Airway epithelial cell (primary cell): Measurements from ENCODE around the gene GYPC.

DNA sequence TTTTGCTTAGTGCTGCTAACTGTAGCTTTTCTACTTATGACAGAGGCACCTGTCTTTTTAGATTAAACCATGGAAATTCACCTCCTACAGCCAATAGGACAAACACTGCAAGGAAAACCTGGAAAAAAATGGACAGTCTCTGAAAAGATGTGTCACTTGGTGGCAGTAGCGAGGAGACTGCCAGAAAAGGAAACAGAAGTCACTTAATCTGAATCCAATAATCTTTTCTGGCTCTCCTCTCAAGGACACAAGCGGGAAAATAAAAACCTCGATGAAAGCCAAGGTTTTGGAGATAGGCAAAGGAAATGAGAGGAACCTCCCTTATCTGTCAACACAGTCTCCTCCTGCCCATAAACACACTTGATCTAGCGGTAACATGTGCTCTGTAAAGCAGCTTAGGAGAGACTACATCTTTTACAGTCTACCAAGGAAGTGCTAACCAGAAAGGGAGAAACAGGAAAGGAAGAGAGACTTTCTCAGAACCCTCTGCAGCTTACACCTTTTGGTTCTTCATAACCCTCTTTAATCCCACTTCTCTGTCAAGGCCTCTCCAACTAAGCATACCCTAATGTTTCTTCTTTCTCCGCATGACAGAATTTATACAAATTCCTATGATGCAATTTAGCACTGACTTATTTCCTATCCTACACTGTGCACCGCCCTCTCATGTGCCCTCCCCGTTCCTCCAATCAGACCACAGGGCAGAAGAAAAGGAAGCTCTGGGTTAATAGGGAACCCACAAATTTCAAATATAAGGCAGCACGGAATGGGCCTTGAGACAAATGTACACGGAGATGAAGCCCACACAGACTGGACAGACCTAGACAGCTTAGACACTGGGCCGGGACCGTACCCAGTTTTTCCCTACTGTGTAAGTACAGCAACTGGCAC is 52.8 kb downstream of the CLASP1 start:
- RAMPAGE, long total RNA, result no peak

DNA sequence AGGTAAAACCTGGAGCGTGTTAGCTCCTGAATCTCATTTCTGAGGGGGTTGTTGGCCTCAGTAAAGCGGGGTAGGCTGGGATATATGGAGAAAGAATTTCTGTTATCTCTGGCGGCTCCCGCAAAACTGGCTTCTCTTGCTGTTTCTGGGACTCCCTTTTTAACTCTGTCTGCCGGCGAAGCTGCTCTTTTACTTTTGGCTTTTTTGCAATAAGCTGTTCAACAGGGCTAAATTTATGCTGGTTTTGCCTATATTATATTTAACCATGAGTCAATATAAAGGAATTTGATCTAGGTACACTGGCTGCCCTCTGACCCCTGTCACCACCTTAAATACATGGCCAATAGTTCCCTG is 36.1 kb upstream of the CLASP1 start:
- RAMPAGE, long total RNA, result no peak

GRCh38 chr2:121903005-121903546 is 147.6 kb downstream of the TSN start:
- RAMPAGE, long total RNA, result no peak

- RAMPAGE, long total RNA, result no peak
Observed at GRCh38 chr2:121969072-121969709, 213.7 kb downstream of the TSN start.

DNA sequence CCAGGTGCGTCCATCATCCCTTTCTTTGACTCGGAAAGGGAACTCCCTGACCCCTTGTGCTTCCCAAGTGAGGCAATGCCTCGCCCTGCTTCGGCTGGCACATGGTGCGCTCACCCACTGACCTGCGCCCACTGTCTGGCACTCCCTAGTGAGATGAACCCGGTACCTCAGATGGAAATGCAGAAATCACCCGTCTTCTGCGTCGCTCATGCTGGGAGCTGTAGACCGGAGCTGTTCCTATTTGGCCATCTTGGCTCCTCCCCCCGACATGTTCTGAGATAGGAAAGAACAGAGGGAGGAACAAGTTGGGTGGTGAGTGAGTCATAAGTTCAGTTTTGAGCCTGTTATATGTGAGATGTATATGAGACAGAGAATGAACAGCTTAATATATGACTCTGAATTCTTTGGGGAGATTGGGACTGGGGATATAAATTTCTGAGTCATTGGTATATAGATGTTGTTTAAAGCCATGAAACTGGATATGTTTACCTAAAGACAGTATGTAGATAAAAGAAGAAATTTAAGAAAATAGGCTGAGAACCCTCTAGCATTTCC is 596.7 kb downstream of the TSN start:
- RAMPAGE, long total RNA, result no peak

DNA sequence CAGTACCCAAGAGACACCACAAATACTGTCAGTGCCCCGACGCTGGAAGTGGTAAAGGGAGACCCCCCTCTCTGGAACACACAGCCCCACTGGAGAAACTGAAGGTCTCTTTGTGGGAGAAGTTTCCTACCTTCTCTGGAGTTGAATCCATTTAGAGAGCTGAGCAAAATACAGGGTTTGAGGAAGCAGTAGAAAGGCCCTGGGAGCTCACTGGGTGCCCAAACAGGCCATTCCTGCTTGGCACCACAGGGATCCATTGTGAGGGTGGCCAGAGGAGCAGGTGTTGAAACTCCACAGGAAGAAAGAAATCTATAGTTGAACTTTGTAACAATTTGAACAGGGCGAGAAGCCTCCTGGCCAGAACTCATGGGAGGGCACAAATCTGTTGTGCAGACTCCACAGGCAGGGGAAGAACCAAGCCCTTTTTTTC is 1052.8 kb downstream of the TSN start:
- RAMPAGE, long total RNA, result no peak

- RAMPAGE, long total RNA, result no peak
Observed at GRCh38 chr2:124986918-124987284, 961.8 kb downstream of the CNTNAP5 start.

GRCh38 chr2:126247666-126248093 is 408.3 kb upstream of the GYPC start:
- RAMPAGE, long total RNA, result no peak

DNA sequence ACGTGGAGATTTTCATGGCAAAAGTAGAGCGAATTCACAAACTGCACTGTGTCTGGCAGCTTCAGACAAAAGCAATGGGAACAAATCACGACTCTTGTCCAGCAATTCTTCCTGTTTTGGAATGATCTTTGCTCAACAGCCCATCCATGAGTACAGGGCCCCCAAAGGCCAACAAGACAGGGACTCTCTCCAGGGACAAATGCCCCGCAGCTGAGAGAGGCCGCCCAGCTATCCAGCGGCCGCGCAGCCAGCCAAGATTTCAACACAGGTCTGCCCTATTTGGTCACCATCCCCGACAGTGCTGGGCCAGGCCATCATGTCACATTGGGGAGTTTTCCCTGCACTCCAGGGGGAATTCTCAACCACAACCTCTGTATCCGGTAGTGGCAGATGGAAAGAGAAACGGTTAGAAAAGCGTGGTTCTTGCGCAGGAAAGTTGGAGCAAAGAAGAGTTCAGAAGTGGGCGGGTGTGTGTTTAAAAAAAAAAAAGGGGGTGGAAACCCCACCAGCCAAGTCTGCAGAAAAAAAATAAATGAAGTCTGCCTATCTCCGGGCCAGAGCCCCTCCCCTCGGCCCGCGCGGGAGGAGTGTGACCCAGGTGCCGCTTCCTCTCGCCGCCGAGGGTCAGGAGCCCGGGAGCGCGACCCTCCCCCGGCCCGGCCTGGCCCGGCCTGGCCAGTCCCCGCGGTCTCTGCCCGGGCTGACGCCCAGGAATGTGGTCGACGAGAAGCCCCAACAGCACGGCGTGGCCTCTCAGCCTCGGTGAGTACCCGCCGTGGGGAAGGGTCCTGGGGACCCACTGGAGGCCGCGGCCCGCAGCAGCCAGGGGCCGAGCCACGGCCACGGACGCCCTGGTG is at the start of gene GYPC:
Gene GYPC (plus strand): TSS at position 608 of the 857 bp plus-strand sequence.
- RAMPAGE, long total RNA, result no peak

DNA sequence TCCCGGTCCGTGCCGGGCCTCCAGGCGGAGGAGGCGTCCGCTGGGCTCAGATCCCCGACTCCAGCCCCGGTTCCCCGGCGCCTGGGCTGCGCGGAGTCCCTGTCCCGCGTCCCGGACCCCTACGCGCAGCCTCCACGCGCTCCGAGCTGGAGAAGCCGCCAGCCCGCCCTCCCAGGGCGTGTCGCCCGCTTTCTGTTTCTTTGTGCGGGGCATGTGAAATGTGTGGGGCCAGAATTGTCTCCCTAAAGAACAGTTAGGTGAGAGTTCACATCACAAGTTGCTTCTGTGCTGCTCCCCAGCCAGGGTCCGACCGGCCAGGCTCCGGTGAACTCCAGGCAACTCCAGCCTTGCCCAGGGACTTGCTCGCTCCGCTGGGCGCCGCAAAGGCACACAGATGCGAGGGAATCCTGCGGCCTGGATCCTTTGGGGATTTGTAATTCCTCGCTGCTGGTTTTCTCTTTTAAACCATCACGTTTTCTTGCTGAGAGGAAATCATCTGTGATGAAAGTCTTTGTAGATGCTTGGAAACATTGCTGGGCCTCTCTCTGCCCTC is 526 bp downstream of the GYPC start:
- RAMPAGE, long total RNA, result no peak

- RAMPAGE, long total RNA, result no peak
Observed at GRCh38 chr2:126659007-126660060, 3.4 kb downstream of the GYPC start.

DNA sequence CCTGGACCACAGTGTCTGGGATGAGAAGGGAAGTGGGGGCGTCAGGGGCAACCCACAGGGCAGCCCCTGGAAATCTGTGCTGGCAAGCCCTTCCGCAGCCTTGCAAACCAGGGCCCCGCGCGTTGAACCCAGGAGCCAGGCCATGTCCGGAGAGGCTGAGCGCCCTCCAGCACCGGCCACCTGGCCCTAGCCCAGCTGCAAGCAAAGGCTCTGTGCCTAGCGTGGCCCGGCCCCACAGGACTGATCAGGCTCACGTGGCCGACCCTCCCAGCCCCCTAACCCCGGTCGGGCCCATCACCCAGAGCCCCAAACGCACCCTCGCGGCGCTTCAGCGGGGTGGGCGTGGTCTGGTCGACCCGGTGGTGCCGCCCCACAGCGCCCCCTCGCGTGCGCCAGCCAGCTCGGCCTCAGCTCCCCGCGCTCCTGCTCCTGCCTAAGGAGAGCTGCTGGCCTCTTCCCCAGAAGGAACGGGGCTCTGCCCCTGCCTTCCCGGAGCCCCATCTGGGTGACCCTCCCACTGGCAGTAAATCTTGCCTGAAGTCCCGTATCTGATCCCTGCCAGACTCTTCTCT is 12.5 kb upstream of the TEX51 start:
- RAMPAGE, long total RNA, result no peak

GRCh38 chr2:127069701-127070224 is 37.2 kb downstream of the BIN1 start:
- RAMPAGE, long total RNA, result no peak

DNA sequence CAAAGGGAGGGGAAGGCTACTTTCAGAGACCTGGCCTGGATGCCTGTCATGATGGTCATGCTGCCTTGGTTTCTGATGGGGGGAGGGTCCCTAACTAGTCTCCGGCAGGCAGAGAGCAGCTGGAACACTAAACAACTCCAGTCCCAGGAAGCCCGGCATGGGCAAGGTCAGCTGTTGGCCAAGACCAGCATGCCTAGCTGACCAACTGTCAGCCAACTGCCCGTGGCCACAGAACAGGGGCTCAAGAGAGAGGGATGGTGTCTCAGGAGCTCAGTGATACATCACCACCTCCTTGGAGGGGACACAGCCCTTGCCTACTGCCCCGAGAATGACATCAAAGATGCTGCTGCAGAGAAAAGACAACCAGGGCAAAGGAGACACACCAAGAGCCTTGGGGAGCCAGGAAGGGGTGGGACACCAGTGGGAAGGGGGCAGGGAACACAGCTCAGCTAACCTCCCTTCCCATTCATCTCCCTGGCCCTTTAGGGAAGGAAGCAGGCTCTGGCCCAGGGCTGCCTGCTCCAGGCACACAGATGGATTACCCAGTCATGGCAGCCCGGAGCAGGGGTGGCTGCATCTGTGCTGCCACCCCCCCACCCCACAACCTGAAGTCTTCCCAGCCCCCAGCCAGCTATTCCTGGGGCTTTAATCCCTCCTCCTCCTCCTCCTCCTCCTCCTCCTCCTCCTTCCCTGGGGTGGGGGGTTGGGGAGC is 2.0 kb downstream of the BIN1 start:
- RAMPAGE, long total RNA, result no peak

GRCh38 chr2:127105529-127106685 is 1.0 kb downstream of the BIN1 start:
- RAMPAGE, long total RNA, result no peak

DNA sequence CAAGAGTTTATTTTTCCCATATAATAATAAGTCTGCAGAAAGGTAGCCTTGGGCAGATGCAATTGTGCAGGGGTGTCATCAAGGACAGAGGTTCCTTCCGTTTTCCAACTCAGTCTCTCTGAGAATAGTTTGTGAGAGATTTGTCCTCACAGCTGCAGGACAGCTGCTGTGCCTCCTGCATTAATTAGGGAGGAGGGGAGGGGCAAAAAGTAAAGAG is 21.3 kb upstream of the BIN1 start:
- RAMPAGE, long total RNA, result no peak

- RAMPAGE, long total RNA, result no peak
Observed at GRCh38 chr2:127176191-127177296, 43.6 kb downstream of the CYP27C1 start.

- RAMPAGE, long total RNA, result no peak
Observed at GRCh38 chr2:127218995-127219589, 1.0 kb downstream of the CYP27C1 start.

DNA sequence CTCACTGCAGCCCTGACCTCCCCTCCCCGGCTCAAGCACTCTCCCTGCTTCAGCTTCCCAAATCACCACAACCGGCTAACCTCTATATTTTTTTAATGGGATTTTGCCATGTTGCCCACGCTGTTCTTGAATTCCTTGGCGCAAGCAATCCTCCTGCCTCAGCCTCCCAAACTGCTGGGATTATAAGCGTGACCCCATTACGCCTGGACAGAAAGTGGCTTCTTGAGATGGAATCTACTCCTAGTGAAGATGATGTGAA is 3.1 kb downstream of the MAP3K2 start:
- RAMPAGE, long total RNA, result no peak

DNA sequence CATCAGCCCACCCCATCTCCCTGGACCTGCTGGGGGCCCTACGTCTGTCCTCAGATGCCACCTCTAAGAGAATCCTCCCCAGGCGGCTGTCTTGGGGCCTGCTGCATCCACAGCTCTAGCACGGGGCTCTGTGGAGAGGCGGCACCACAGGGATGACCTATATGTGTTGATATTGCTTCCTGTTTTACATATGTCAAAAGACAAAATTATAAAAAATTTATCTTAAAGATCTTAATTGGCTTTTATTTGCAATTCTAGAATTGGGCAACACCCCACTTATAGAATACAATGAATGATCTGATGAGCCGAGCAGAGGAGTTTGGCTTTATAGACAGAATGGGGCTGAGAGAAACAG is 1.3 kb downstream of the MYO7B start:
- RAMPAGE, long total RNA, result no peak